ENCODE measurements around the gene NTHL1.

- CAGE, long polyA plus RNA = start-site peak on the minus strand at chr16:2047750-2047853, 725 and 441 reads in 2 replicates; start-site peak on the plus strand at chr16:2047994-2048020, 195 and 134 reads in 2 replicates
- RRBS = 2% methylated on average over 42 of the region's 87 CpGs
Observed at GRCh38 chr16:2047039-2048131, at the start of gene NTHL1. Gene NTHL1 (minus strand): TSS chr16:2047834.

DNA sequence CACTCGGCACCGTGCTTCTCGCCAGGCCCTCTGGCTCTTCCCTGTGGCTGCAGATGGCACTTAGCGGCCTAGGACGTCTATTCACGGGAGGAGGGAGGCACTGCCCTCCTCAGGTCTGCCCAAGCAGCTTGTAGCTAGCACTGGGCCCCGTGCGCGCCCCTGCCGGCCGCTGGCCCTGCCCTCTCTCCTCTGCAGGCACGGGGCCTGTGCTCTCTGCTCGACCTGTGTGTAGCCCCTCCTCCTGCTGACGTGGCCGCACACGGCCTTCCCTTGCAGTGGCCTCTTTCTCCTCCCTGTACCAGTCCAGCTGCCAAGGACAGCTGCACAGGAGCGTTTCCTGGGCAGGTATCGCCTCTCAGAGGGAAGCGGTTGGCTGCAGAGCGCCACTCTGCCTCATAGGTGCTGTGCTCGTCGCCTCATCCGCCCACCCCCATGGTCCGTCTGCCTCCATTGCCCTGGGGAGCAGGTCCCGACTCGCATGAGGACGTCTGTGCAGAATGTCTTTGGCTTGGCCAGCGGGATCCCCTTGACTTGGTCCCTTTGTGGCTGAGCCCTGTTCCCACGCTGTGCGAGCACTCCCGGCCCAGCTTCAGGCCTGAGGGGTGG, 34.5 kb downstream of the TSC2 start:
- CAGE, long polyA plus RNA = no peak
- RRBS = no CpG with 5 or more reads among the region's 31 CpGs

DNA sequence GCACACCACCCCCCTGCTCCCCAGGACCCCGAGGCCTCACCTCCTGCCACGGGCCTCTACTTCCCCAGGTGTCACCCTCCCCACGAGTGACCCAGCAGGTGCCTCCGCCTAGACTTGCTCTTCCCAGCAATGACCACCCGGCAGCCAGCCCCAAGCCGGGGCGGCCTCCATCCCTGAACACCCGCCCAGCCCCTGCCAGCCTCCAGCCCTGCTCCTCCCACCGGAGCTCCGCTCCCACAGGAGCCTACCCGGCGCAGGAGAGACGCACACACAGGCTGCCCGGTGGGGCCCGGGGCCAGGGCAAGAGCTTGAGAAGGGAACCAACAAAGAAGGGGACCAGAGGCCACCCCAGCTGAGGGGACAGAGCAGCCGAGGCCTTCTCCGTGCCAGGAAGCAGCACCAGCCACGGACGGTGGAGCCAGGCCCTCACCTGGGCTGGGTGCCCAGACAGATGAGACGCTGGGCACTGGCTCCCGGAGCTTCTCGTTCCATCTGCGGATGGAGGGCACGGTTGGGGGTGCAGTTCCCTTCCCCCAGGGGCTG, 13.9 kb downstream of the PKD1 start:
- CAGE, long polyA plus RNA = no peak
- RRBS = 97% methylated on average over 1 of the region's 24 CpGs

GRCh38 chr16:2150172-2150691, 1.8 kb downstream of the RAB26 start:
- CAGE, long polyA plus RNA = no peak
- RRBS = no CpG with 5 or more reads among the region's 12 CpGs

DNA sequence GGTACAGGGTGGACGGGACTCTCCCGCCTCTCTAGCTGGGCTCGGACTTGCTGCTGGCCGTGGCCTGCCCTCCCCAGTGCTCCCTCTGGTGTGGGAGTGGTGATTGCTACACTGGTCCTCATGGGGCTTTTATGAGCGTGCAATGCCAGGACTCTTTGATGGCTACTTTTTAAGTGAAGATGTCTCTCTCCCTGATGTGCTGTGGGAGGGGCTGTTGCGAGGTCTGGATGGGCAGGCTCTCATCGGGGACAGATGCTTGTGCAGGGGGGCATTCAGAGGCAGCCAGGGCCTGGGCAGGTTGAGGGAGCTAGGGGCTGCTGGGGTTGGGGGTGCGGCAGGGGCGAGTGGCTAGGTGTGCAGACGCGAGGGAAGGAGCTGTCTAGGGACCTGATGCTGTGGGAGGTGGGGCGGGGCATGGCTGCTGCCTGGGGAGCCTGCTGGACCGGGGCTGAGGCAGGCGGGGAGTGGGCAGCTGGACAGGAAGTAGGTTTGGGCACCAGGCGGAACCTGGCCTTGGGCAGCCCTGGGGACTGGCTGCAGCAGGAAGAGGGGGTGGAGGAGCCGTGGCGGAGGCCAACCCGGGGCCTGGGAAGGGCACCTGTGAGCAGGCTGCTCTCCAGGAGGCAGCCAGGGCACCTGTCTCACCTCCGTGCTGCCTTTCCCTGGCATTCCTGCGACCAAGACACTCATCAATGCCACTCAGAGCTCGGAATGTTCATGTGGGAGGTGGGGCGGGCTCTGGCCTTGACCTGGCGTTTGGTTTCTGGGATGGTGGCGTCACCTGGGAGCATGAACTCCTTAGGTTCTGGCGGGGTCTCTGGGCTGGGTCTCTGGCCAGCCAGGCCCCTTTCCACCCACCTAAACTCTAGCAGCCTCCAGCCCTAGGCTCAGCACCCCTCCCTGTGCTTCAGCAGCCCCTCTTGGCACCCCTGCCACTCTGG, 5.9 kb upstream of the DNASE1L2 start:
- CAGE, long polyA plus RNA = no peak
- RRBS = no CpG with 5 or more reads among the region's 25 CpGs

GRCh38 chr16:2337908-2338323, 2.6 kb downstream of the ABCA3 start:
- CAGE, long polyA plus RNA = no peak
- RRBS = no CpG with 5 or more reads among the region's 8 CpGs

- CAGE, long polyA plus RNA = no peak
- RRBS = no CpG with 5 or more reads among the region's 20 CpGs
Observed at GRCh38 chr16:2468846-2469985, 1.9 kb upstream of the NTN3 start.

DNA sequence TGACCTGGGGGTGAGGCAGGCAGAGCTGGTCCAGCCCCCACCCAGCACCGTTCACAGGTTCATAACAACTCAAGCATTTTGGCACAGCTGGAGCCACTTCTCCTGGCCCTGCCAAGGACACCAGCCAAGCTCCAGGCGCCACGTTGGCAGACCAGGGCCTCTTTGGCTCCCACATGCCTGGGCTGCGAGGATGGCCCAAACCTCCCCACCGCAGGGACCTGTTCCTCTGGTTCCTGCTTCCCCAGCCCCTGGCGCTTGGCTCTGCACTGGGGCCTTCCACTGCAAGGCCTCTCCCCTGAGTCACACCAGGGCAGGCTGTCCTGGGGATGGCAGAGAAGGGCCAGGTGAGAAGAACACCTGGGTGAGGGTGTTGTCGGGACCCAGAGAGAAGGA, 14.9 kb upstream of the ATP6V0C start:
- CAGE, long polyA plus RNA = no peak
- RRBS = no CpG with 5 or more reads among the region's 7 CpGs

DNA sequence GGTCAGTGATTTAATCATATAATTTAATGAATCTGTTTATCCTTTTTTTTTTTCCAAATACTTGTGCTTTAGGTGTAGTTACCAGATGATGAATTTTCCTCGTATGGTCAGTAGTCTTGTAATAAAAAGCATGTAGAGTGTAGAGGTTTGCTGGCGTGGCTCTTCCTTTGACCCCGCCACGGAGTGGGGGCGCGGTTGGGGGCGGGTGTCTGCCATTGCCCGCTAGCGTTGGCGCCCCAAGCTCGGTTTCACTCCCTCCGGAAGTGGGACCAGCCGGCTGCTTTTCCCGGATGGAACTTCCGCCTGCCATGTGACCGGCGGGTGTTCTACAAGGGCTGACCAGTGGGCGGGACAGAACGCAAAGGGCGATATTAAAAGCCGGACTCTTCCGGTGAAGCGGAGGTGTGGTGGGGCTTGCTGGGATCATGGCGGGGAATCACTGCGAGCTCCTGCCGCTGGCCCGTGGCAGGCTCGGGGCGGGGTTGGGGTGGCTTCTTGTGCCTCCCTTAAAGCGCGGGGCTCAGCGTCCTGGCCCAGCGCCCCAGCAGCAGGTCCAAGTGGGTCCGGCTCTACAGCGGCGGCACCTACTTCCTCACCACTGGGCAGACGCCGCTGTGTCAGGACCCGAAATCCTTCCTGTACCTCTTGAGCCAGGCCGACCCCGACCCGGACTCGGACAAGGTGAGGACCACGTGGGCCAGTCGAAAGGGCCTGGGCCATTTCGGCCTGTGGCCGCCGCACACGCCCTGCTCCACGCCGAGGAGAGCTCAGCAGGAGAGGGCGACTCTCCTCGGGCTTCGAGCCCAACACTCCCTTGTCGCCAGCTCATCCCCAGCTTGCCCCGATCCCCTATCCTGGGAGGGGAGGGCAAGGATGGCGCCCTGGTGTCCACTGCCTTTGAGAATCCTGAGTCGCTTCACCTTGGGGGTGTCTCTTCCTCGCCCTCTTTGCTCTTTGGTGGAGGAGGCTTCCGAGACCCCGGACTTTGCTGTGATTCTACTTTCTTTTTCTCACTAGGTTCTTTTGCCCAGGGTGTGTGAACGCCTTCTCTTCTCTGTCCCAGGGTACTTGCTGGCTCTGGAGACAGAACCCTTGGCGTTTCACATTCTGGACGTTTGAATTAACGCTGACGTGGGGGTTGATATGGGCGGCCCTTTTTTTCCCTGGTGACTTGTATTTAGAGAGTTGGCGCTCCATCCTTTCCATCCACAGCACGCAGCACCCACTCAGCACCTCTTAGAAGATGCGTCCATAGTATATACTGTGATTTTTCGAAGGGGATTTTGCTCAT, 65.7 kb downstream of the PDPK1 start:
- CAGE, long polyA plus RNA = no peak
- RRBS = 2% methylated on average over 9 of the region's 71 CpGs

DNA sequence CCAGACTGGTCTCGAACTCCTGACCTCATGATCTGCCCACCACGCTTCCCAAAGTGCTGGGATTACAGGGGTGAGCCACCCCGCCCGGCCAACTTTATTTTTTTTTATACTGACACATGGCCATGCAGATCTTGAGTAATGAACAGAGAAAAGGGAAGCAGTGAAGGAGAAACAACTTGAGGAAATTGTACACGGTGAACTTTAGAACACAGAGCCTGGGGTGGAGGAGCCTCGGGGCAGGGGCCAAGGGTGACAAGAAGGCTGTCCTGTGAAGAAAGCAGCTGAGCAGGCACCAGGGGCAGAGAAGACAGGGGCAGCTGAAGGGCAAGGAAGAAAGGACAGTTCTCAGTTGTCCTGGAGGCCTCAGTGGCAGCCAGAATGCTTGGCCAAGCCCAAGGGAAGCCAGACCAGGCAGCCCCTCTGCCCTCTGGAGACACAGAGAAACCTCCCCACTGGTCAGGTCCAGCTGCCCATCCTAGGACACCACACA, 7.8 kb upstream of the KCTD5 start:
- CAGE, long polyA plus RNA = no peak
- RRBS = no CpG with 5 or more reads among the region's 6 CpGs

DNA sequence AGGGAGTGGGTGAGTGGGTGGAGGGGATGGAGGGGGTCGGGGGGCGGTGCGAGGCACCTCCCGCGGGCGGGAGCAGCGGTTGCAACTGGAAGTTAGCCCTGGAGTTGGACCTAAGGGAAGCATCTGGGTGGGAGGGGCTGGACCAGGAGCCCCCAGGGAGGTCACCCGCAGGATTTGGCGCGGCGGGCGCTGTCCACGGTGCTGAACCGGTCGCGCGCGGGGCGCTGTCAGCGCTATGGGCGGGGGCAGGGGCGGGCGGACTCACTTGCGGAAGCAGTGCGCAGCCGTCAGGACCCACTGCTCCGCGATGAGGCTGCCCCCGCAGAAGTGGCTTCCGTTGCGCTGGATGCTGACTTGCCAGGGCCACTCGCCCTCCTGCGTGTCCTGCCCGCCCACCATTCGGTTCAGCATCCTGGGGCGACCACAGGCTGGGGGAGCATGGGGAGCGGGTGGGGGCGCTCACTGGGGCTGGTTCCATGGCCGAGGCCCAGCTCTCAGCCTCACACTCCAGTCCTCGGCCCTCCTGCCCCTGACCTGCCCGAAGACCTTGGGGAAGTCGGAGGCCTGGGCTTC, 4.5 kb downstream of the PRSS27 start:
- CAGE, long polyA plus RNA = no peak
- RRBS = no CpG with 5 or more reads among the region's 42 CpGs

DNA sequence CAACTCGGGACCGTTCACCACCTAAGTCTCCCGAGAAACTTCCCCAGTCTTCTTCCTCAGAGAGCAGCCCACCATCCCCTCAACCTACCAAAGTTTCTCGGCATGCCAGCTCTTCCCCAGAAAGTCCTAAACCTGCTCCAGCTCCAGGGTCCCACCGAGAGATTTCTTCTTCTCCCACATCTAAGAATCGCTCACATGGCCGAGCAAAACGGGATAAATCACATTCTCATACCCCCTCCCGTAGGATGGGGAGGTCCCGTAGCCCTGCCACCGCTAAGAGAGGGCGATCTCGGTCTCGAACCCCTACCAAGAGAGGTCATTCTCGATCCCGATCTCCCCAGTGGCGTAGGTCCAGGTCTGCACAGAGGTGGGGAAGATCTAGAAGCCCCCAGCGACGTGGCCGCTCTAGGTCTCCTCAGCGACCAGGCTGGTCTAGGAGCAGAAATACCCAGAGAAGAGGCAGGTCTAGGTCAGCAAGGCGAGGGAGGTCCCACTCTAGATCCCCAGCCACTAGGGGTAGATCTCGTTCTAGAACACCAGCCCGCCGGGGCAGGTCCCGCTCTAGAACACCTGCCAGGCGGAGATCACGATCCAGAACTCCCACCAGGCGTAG, 9.4 kb downstream of the SRRM2 start:
- CAGE, long polyA plus RNA = no peak
- RRBS = 100% methylated on average over 4 of the region's 29 CpGs

- CAGE, long polyA plus RNA = no peak
- RRBS = no CpG with 5 or more reads among the region's 9 CpGs
Observed at GRCh38 chr16:2764304-2765054, 12.0 kb downstream of the SRRM2 start.

- CAGE, long polyA plus RNA = no peak
- RRBS = 100% methylated on average over 2 of the region's 7 CpGs
Observed at GRCh38 chr16:2841888-2842257, 11.8 kb downstream of the ZG16B start.

DNA sequence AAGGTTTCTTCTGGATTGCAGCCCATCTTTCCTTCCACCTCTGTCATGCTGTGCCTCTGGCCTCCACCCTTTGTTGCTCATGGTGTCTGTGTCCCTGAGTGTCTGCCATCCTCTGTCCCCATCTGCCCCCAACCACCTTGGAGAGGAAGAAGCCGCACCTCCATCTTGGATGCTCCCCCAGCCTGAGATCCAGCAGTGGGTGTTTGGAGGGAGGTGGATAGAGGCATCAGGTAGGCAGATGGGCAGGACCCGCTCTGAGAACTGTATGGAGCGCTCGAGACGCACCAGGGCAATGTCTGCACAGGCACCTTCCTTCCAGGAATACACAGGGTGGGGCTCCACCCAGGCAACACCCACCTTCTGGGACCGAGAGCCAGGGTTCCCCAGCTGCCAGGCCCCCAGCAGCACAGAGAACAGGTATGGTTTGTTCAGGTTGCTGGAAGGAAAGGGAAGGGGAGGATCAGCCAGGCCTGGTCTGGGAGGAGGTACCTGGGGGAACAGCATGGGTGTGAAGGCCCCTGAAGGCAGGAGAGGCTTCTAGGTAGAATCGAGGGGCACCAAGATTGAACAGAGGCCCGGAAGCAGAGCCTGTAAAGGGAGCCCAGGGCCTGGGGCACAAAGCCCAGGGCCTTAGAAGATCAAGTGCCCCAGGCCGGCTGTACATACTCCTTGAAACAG, 2.4 kb downstream of the PRSS22 start:
- CAGE, long polyA plus RNA = no peak
- RRBS = 40% methylated on average over 1 of the region's 9 CpGs

DNA sequence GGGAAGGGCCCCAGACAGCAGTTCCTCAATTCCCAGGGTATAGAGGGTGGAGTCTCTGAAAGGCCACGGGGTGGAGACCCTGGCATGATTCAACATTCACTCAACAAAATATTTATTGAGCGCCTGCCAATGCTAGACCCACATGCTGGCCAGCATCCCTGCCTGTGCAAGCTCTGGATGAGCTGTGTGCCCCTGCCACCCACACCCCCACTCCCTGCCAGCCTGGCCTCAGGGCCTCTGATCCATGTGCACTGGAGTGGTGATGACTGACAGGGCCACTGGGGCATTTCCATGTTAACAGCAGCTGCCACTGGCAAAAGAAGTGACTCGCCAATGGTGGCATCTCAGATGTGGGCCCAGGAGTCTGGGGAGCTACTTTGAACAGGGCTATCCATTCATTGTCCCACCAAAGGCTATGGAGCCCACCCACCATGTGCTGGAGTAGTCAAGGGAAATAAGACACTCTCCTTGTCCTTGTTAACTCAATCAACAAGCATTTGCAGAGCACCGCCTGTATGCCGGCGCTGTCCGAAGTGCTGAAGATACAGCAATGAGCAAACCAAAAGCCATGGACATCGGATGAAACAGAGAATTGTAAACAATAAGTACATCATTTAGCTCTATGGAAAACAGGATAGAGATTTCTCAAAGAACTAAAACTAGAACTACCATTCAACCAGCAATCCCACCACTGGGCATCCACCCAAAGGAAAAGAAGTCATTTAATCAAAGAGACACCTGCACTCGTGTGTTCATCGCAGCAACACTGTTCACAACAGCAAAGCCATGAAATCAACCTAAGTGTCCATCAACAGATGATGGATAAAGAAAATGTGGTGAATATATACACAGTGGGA, 3.1 kb upstream of the PRSS22 start:
- CAGE, long polyA plus RNA = no peak
- RRBS = no CpG with 5 or more reads among the region's 10 CpGs

GRCh38 chr16:2976572-2977222, 3.5 kb downstream of the PKMYT1 start:
- CAGE, long polyA plus RNA = no peak
- RRBS = 90% methylated on average over 4 of the region's 17 CpGs

GRCh38 chr16:2985746-2986547, 5.7 kb upstream of the PKMYT1 start:
- CAGE, long polyA plus RNA = no peak
- RRBS = no CpG with 5 or more reads among the region's 18 CpGs

- CAGE, long polyA plus RNA = no peak
- RRBS = no CpG with 5 or more reads among the region's 6 CpGs
Observed at GRCh38 chr16:3087797-3088217, 11.3 kb downstream of the ZSCAN10 start.

DNA sequence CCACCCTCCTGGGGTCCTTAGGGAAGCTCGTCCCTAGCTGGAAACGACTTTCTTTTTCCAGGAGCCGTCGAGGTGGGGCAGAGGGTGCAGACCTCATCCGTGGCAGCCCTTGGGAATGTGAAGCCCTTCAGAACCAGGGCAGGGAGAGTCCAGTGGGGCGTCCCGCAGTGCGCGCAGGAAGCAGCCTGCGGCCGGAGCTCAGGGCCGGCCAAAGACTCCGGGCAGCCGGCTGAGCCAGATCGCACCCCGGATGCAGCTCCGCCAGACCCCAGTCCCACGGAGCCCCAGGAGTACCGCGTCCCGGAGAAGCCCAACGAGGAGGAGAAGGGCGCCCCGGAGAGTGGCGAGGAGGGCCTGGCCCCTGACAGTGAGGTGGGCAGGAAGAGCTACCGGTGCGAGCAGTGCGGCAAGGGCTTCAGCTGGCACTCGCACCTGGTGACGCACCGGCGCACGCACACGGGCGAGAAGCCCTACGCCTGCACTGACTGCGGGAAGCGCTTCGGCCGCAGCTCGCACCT, 6.9 kb downstream of the ZNF205 start:
- CAGE, long polyA plus RNA = no peak
- RRBS = 98% methylated on average over 14 of the region's 41 CpGs